GM23338 (cell line): ENCODE measurements around the genes SAGE1, FHL1, VGLL1 and MCF2.

DNA sequence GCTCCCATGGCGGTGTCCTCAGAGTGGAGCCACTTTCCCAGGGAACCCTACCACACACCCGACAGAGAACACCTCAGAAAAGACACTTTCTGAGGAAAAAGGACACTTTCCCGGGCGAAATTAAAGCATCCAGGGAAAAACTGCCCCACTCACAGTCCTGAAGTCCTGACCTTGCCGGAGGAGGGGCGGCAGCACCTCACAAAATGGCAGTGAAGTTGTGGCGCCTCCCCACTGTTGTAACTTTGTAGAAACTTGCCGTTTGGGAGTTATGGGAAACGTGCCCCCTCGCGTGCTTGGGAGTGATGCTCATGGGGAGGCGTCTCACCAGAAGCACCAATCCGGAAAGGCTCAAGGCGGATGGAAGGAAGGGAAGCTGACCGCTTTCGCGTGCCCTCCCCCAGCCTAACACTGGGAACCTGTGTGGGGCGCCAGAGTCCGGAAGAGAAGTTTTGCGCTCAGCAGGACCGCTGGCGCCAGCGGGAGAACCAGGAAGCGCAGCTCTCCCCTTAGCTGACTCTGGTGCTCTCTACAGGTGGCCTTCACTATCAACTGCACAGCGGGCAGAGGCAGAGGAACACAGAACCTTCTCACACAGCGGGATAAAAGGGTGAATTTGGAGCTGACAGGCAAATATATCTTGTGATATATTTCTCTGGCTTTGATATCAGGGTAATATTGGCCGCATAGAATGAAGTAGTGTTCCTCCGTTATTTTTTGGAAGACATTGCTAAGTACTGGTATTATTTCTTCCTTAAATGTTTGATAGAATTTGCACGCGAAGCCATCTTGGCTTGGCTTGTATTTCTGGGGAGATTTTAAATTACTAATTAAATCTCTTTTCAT lies at the start of gene SAGE1:
Gene SAGE1, plus strand, starts transcription at position 542 of the 843 bp plus-strand sequence.
- PRO-cap, result no peak
- RAMPAGE, long total RNA, result no peak

DNA sequence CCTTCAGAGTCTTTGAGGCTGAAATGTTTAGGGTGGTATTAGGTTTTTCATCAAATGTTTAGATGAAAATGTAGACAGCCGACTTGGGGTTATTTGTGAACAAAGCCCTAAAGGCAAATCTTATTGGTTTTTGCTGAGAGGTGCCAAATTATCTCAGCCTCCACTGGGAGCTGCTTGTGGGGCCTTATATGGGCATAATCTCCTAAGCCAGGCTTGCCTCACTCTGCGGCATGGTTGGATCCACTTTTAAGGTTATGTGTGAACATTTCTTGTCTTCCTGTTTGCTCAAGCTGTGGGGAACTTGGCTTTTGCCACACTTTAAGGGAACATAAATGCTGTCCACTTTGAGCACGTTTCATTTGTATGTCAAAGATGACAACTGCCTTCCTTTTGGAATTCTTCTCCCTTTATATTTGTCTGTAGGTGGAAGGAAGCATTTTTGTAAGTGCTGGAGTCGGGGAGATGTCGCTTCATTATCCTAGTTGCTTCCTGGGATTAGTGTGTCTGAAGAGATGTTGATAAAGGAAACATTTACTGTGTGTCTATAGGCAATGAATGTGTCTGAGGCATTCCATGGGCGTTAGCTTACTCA lies 78.2 kb downstream of the SLC9A6 start:
- PRO-cap, result no peak
- RAMPAGE, long total RNA, result no peak

DNA sequence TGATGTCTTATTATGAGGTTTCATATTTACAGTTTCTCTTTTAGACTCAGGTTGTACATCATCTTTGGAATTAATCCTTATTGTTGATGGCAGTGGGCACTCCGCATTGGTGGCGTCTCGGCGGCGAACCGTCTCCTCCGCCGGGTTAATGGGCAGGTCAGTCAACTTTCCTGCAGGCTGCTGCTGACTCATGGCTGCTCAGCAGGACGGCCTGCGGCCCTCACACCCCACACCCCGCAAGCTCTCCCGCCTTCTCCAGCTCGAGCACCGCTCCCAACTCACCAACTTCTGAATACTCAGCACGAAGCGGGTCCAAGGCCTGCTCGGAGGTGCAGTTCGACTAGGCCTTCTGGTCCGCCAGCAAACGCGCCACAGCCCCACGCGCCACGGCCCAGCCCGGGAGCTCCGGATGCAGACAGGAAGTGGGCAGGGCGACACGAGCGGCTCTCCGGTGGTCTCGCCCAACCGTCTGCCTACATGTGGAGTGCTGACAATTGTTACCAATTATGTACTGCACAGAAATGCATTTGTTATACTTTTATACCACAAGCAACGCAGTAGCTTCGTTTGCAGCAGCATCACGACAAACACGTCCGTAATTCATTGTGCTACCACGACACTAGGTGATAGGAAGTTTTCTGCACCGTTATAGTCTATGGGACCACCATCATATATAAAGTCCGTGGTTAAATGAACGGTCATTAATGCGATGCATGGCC lies 98.5 kb upstream of the FHL1 start:
- PRO-cap, result no peak
- RAMPAGE, long total RNA, result no peak

- PRO-cap, result no peak
- RAMPAGE, long total RNA, result no peak
Observed at GRCh38 chrX:136143713-136144322, 53.0 kb upstream of the FHL1 start.

GRCh38 chrX:136195443-136195660 lies 1.5 kb upstream of the FHL1 start:
- PRO-cap, result no peak
- RAMPAGE, long total RNA, result no peak

GRCh38 chrX:136196517-136197303 lies at the start of gene FHL1:
TSS of gene FHL1 (plus strand) at chrX:136197047.
- PRO-cap, result no peak
- RAMPAGE, long total RNA, result no peak

DNA sequence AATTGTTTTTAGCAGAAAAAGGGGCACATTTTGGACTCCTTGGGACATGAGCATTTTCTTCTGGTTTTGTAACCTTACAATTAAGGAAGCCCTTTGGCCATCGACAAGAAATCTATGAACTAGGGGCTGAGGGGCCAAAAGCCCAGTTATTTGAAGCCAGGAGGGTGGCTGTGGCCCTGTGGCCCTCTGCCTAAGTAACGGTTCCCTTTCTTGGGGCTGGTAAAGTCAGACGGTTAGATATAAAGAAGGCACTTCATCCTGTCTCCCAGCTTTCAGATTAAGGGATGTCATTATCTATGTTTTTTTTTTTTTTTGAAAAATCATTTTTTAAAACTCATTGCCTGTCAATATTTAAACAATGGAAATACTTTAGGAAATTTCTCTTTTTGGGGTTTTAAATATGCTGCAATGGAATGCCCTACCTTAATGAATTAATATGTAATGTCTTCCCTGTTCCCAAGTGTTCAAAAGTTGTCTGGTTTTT lies 865 bp downstream of the FHL1 start:
- PRO-cap, result no peak
- RAMPAGE, long total RNA, result no peak

DNA sequence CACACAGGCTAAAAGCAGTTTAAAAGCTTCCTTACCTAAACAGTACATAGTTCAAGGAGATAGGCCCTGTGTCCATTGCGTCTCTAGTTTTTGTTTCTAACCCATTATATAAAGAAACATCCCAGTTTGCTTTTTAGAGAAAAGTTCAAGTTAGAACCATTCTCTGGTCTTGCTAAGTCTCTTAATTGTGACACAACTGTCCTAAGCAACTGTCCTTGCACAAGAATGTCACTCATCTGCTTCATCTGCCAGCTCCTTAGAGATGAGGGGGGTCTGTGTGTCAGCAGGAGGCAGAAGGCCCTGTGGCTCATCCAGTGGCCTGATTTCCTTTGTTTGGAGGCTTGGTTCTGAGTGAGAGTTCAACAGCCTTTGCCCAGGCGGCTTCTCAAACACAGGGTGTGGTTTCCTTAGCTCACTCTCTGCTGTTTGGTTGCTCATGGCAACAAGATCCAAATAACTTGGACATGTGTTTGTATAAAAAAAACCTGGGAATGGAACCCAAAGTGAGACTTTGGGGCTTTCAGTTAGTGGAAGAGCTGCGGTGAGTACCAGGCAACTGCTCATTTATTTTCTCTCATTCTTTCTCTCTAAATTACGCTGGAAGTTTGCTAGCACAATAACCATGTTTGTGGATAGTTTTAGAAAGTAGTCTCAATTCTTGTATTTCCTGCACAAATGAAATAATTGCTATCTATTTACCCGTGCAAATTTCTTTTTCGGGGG lies 7.7 kb downstream of the FHL1 start:
- PRO-cap, result no peak
- RAMPAGE, long total RNA, result no peak

GRCh38 chrX:136207728-136208370 lies 11.0 kb downstream of the FHL1 start:
- PRO-cap, result no peak
- RAMPAGE, long total RNA, result no peak

DNA sequence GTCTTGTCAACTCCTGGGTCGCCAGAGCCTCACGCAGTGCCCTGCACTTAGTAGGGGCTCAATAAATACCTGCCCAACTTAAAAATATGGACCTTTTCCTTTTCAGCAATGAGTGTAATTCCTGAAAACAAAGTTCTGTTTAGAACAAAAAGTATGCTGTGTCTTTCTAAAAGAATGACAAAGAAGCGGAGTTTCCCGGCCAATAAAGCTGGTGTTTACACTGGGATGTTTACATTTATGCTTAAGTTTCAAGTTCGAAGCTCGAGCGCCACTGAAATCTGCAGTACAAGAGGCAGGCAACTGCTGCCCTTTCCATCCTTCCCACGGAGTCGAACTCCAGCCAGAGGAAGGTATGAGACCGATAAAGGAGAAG lies 1.1 kb upstream of the HTATSF1 start:
- PRO-cap, result bidirectional peak, plus-strand start at position 326 of the sequence, minus-strand start at position 312 of the sequence
- RAMPAGE, long total RNA, result no peak

- PRO-cap, result no peak
- RAMPAGE, long total RNA, result no peak
Observed at GRCh38 chrX:136531886-136532301, at the start of gene VGLL1. TSS of gene VGLL1 (plus strand) at chrX:136532215.

DNA sequence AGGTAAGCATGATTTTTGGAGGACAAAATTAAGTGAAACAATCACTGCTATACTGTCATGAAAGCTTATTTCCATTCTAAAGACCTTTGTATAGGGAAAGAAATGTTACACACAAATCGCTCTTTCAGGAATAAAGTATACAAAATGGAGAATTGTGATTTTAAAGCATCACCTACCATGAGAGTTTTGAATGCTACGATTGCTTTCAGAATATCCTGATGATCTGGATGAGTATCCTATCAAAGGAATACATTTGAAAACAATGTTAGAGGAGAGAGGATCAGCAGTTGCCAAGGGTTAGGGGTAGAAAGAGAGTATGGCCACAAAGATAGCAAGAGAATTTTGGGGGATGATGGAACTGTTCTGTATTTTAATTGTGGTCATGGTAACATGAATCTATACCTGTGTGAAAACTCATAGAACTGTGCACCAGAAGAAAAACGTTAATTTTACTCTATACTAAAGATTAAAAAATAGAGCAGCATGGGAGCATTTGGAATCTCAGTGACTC lies 39.9 kb downstream of the CD40LG start:
- PRO-cap, result no peak
- RAMPAGE, long total RNA, result no peak

GRCh38 chrX:136779107-136779937 lies 1.4 kb downstream of the ARHGEF6 start:
- PRO-cap, result no peak
- RAMPAGE, long total RNA, result no peak

DNA sequence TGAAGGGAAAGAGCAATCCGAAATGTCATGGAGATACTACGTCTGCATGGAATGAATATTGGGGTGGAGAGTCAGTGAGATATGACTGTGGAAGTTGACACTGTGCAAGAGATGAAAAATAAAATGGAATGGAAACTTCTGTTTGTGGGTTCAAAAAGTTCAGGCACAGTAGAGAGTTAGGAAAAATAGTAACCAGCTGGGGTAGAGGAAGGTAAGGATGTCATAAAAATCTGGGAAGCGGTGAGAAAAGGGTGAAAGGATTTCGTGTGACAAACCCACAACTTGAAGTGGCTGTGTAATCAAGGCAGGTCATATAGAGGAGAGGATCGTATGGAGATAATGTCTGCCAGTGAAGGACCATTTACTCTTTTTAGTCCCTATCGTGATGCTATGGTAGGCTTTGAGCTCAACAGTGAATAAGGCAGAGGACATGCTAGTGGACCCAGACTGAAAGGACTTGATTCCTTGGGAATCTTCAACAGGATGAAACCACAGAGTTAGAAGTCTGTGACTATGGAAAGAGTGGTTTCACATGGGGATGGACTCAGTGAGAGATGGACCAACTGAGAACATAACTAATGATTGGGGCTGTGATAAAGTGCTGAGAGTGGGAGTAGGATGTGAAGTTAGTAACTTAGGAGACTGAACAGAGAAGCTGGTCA lies 74.5 kb downstream of the GPR101 start:
- PRO-cap, result no peak
- RAMPAGE, long total RNA, result no peak

- PRO-cap, result no peak
- RAMPAGE, long total RNA, result no peak
Observed at GRCh38 chrX:139213169-139213819, 317.2 kb upstream of the F9 start.

GRCh38 chrX:139341893-139342269 lies 188.7 kb upstream of the F9 start:
- PRO-cap, result bidirectional peak, plus-strand start at chrX:139342147, minus-strand start at chrX:139342075
- RAMPAGE, long total RNA, result no peak

DNA sequence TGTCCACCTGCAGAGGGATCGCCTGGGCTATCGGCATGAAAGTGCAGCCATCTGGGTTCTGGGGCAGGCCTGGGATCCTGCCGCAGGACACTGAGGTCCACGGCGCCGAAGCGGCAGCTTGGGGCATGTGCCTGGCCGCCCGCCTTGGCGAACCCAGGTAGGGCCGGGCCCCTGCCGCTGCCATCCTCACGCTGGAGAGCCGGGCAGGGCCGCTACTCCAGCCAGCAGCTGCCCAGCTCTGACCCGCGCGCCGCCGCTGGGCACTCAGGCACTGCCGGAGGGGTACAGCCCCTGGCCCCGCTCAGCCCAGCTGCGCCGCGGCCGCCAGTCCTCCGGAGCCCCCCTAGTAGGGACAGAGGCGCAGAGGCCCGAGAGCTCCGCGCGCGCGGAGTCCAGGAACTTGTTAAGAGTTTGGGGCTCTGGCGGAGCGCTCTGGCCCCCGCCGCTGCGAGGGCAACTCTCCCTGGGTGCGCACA lies 15.9 kb downstream of the MCF2 start:
- PRO-cap, result unidirectional peak, minus-strand start at position 240 of the sequence
- RAMPAGE, long total RNA, result no peak

GRCh38 chrX:139707870-139708463 lies at the start of gene MCF2:
TSS of gene MCF2 (minus strand) at chrX:139708167.
- PRO-cap, result no peak
- RAMPAGE, long total RNA, result no peak

DNA sequence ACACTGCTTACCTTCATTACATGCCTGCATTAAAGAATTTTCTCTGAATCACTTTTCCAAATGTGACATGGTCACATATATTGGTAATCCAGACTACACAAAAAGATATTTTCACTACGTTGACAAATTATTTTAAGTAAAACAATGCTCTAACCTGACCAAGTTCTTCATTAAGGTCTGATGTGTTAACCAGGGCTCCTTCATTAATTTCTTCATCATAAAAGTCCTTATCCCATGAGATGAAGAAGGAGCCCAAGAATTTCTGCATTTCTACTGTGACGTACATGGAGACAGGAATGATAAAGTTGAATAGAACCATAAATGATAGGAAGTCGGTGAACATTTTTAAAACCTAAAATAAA lies 88.1 kb upstream of the MCF2 start:
- PRO-cap, result no peak
- RAMPAGE, long total RNA, result no peak

DNA sequence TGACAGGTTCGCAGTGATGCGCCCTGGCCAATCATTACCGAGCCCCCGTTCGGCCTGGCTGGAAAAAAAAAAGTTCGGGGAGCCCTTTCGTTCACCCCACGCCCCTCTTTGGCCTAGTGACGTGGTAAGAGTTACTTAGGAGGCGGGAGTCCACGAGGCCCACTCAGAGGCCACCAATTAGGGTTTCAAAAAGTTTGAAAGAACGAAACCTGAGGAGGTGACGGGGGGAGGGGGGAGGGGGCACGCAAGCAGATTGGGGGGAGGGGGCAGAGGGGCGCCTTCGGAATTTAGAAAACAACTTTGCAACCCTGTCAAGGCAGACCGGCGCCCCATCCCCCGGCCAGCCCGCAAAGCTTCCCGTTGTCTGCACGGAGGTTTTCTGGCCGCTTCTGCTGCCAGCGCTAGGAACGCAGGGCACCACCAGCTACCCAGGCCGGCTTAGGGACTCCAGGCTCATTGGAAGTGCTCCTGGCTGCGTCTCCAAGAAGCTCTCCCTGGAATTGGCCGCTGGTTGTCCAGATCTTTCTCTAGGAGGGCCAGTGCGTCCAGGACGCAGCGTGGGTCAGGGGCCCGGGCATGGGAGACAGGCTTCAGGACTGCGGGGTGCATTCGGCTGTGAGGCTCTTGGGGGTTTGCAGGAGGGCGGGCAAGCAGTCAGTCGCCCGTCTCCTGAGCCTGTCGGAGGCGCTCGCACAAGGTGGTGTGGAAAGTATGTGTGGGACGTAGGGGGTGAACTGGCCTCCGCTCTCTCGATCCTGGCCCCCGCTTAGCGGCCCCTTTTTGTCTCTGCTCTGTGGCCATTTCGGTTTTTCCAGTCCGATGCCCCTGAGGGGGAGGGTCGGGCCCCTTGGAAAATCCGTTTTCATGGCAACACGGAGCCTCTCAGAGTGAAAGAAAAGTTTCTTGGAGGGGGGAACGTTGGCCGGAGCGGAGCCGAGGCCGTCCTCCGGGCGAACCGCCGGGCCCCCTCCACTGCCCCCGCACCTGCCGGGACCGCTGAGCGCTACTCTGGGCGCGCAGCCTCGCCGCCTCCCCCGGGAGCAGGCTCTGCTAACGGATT lies 622 bp upstream of the SOX3 start:
- PRO-cap, result no peak
- RAMPAGE, long total RNA, result no peak